T47D (cell line): ENCODE data around the gene DMAC2.

DNA sequence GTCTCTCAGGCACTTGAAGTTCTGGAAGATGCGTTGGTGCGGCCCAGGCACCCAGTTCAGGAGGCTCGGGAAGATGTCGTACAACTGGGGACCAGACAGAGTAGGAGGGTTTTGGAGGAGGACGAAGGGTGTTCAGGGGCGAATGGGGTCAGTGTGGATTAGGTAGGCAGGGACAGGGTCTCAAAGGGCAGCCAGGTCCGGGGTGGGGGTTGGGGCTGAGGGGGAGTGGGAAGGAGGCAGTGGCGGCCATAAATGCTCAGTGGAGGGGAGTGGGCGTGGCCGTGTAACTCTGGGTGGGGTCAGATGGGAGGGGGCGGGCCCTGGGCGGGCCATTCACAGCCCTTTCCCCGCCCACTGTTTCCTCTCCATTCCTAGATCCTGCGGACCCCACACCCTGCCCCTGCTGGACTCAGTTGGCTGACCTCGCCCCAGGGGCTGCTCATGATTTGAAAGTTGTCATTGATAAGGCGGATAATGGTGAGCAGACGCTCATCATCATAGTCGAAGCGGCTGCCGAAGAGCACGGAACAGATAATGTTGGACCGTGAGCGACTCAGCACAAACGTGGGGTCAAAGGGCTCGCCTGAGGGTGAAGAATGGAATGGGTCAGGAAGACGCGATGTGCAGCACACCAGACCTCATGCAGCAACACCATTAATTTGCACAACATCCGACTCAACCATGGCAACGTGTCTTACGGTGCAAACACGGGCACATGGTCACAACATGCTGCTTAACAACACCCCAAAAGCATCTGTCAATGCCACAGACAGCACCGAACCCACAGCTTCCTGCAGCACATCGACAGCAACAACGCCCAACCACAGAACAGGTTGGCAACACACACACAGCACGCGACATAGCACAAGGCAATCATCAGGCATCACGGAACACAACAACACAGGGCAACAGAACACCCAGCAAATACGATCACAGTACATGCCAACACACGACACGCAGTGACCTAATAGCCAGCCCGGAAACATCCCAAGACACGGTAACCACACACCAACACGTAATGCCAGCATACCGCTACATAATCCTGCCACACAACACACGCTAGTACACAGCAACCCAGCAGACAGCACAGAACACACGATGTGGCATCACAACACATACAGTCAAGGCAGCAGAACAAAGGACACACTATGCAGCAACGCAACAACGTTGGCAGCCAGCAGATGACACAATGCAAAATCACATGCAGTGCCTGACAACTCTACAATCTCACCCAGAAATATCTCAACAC, 23.6 kb downstream of the CYP2A6 start:
- RRBS, result no CpG with 5 or more reads among the region's 48 CpGs

GRCh38 chr19:40921091-40922051, 39.3 kb upstream of the CYP2A7 start:
- RRBS, result no CpG with 5 or more reads among the region's 10 CpGs

DNA sequence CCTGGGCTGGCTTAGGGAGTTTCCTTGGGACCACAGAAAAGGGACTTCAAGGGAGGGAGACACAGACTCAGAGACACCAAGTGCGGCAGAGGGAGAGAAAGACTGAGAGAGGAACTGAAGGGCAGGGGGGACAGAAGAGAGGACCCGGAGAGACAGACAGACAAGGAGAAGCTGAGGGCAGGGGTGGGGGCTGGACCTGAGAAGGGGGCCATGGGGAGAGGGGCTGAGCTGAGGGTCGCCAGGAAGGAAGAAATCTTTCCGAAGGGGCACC, 479 bp downstream of the AXL start:
- RRBS, result no CpG with 5 or more reads among the region's 4 CpGs

GRCh38 chr19:41271732-41272252, 7.6 kb downstream of the HNRNPUL1 start:
- RRBS, result no CpG with 5 or more reads among the region's 7 CpGs

DNA sequence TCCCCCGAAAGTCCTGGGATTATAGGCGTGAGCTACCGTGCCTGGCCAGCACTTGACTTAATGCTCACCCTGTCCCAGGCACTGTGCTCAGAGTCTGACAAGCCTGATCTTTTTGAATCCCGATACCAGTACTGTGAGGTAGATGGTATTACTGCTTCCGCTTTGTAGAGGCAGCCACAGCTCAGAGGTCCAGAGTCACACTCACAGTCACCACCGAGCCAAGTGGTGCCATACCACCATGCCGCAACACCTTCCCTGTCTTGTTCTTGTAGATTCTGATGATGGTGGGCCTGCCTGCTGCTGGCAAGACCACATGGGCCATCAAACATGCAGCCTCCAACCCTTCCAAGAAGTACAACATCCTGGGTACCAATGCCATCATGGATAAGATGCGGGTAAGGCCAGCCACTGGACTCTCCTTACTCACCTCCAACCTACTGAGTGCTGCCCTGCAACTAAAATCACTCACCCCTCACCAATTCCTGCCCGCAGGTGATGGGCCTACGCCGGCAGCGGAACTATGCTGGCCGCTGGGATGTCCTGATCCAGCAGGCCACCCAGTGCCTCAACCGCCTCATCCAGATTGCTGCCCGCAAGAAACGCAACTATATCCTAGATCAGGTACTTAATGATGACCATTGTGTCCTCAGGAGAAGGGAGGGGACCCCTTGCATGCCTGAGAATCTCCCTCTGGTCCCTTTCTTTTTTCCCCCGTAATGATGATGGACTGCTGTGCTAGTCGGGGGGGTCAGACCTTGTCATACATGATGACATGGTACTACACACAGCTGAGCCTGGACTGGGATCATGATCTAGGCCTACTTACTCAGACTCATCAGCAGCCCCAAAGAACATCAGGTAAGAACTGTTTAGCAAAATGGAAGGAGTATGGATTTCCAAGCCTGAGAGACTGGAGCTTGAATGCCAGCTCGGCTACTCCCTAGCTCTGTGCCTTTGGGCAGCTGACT, 15.6 kb upstream of the CCDC97 start:
- RRBS, result no CpG with 5 or more reads among the region's 19 CpGs

- RRBS, result no CpG with 5 or more reads among the region's 8 CpGs
Observed at GRCh38 chr19:41298881-41299614, 10.9 kb upstream of the CCDC97 start.

- RRBS, result no CpG with 5 or more reads among the region's 10 CpGs
Observed at GRCh38 chr19:41320277-41320521, 10.2 kb downstream of the CCDC97 start.

DNA sequence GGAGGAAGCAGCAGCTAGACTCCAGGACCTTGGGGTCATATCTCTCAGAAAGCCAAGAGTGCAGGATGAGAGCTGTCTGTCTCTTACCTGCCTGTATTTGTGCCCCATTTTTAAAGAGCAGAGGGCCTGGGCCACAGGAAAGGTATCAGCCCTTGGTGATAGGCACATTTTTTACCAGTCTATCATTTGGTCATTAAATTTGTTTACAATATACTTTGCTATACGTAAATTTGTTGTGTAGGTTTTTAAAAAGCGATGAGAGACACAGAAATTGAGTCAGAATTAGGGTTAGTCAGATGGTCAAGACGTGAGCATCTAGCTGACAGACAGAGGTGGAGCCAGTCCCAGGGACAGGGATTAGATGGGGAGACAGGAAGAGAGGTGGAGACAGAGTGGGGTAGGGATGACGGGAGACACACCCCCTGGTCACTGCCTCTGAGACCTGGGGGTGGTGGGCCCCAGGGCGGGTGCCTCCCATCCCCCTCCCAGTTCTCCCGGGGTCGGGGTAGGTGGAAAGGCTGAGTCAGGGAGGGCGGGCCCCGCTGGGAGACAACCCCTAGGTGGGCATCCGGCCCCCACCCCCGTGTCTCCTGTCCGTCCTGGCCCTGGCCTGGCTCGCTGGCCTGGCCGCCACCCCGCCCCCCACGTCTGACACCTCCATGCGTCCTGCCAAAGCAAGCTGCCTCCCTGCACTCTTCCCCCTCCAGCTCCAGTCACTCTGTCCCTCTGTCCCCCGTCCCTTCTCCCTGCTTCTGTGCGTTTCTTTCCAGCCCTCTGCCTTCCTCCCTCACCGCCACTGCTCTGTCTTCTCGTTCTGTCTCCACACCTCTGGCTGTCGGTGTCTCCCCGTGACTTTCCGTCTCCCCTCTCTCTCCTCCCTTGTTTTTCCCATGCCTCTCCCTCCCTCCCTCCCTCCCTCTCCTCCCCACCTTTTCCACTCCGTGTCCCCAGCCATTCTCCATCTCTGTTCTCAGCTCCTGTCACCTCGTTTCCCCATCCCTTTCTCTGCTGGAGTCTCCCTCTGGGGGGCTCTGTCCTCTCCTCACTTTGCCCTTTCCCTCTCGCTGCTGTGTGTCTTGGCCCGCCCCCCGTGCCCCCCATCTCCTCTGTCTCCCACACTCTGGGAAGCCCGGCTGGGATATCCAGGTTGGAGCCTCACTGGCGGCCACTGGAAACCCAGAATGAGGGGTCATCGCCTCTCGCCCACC, 15.1 kb downstream of the CCDC97 start:
- RRBS, result 12% methylated on average over 4 of the region's 33 CpGs

DNA sequence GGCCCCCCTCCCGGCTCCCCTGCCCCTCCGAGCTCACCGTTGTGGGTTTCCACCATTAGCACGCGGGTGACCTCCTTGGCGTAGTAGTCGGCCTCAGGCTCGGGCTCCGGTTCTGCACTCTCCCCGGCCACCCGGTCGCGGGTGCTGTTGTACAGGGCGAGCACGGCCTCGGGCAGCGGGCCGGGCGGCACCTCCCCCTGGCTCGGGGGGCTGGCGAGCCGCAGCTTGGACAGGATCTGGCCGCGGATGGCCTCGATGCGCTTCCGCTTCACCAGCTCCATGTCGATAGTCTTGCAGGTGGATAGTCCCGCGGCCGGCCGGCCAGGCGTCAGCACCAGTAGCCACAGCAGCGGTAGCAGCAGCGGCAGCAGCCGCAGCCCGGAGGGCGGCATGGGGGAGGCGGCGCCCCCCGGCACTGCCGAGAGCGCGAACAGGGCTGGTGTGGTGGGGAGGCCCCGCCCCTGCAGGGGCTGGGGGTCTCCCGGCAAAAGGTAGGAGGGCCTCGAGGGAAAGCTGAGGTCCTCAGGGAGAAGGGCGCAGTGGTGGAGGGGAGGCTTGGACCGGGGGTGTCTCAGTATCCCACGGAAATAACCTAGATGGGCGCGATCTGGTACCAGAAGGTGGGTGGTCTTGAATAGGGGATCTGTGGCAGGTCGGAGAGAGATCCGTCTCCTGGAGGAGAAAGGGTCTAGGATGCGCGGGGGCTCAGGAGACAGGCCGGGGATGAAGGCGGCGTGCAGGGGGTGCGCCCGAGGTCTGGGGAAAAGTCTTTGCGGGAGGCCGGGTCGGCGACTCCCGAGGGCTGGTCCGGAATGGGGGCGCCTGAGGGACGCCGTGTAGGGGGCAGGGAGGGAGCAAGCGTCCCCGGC, 835 bp downstream of the TGFB1 start:
- RRBS, result 3% methylated on average over 40 of the region's 72 CpGs

GRCh38 chr19:41357225-41357863, 3.6 kb upstream of the TGFB1 start:
- RRBS, result no CpG with 5 or more reads among the region's 8 CpGs

DNA sequence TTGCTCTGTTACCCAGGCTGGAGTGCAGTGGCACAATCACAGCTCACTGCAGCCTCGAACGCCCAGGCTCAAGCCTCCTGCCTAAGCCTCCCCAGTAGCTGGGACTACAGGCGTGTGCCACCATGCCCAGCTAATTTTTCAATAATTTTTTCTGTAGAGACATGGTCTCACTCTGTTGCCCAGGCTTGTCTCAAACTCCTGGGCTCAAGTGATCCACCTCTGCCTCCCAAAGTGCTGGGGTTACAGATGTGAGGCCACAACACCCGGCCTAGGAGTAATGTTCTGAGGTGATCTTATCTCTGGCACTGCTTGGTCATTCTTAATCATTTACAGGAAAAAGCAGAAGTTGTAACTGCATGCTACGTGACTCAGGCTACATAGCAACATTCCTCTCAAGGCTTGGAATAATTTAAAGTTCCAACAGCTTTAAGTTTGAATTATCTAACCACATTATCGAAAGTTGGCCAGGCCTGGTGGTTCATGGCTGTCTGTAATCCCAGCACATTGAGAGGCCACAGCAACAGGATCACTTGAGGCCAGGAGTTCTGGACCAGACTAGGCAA, 3.8 kb upstream of the B9D2 start:
- RRBS, result no CpG with 5 or more reads among the region's 6 CpGs

DNA sequence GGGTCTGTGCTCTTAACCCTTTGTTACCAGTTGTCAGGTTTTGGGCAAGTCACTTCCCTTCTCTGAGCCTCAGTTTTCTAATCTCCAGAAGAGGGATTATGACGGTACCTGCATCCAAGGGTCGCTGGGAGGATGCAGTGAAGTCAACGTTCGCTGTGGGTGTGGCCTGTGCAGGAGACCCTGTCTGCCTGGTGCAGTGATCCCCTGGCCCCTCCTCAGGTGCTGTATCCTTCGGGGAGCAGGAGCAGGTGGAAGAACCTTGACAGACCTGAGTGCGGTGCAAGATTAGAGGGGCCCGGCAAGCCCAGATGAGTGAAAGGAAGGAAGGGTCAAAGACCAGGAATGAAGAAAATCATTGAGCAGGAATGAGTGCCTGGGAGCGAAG, 12.8 kb downstream of the B3GNT8 start:
- RRBS, result no CpG with 5 or more reads among the region's 8 CpGs

DNA sequence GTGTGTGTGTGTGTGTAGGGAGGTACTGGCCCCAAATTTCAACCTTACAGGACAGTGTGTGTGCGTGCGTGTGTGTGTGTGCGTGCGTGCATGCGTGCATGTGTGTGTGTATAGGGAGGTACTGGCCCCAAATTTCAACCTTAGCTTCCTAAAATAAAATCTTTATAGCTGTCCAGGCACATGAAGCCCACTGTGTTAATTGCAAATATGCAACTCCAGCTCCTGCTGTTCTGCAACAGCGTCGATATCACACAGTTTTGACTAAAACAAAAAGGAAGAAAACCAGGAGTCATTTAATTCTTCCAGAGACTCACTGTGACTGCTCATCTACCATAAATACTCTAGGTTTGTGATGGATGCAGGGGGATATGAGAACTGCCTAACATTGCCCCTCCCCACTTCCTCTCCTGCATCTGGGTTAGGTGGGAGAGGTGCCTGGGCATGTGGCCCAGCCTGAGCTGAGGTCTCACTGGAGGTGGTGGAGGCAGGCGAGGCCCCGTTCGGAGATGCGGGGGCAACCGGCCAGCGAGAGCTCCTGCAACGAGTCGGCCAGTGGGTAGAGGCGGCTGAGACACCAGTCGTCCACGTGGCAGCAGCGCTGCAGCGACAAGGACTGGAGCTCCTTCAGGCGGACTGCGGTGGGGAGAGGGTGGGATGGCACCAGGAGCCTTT, 5.8 kb upstream of the B3GNT8 start:
- RRBS, result no CpG with 5 or more reads among the region's 22 CpGs

DNA sequence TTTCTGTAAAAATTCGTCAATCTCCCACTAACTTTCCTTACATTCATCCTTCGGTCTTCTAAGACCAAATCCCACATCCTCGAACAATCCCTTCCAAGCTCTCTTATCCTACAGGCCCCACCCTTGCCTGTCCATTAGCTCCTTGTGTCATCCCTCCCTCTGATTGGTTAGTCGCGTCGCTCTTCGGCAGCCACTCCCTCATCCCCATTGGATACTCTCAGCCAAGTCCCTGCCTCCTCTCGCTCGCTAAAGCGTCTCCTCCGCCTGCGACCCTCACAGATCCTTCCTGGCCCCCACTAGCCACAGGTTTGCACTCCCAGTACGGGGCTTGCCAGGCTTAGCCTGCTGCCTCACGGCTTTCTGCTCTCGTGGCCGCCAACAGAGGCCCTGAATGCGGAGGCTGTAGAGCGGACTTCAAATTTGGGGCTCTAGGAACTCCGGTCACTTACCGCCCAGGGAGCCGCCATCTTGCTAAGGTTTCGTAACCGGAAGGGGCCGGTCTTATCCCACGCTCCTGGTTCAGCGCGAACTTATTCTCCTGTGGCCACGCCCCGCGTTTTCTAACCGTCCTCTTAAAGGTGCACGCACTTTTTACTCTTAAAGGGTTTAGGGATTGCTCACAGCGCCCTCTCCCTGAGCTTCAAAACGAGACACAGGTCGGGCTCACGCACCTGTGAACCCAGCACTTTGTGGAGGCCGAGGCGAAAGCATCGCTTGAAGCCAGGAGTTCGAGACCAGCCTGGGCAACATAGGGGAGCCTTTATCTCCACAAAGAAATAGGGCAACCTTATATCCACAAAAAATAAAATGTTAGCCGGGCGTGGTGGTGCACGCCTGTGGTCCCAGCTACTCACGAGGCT, at the start of gene DMAC2:
TSS of gene DMAC2 (minus strand) at position 480 of the 860 bp plus-strand sequence.
- RRBS, result no CpG with 5 or more reads among the region's 44 CpGs

GRCh38 chr19:41521170-41521841, 54.7 kb upstream of the CEACAM21 start:
- RRBS, result no CpG with 5 or more reads among the region's 17 CpGs

DNA sequence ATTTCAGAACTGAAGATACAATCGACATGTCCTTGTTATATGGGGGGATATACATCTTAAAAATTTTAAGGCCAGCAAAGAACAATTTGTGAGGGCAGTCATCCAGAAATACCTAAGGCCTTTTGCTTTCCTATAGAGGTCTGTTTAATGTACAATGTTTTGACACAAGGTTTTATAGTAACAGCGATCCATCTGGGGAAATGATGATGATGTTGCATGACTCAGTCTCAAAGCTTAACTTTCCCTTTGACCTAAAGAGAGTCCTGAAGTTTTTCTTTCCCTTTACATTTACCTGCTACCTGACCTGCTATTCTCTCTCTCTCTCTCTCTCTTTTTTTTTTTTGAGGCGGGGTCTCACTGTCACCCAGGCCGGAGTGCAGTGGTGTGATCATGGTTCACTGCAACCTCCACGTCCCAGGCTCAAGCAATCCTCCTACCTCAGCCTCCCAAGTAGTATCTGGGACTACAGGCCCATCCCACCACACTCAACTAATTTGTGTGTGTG, 20.1 kb upstream of the CEACAM6 start:
- RRBS, result no CpG with 5 or more reads among the region's 5 CpGs

DNA sequence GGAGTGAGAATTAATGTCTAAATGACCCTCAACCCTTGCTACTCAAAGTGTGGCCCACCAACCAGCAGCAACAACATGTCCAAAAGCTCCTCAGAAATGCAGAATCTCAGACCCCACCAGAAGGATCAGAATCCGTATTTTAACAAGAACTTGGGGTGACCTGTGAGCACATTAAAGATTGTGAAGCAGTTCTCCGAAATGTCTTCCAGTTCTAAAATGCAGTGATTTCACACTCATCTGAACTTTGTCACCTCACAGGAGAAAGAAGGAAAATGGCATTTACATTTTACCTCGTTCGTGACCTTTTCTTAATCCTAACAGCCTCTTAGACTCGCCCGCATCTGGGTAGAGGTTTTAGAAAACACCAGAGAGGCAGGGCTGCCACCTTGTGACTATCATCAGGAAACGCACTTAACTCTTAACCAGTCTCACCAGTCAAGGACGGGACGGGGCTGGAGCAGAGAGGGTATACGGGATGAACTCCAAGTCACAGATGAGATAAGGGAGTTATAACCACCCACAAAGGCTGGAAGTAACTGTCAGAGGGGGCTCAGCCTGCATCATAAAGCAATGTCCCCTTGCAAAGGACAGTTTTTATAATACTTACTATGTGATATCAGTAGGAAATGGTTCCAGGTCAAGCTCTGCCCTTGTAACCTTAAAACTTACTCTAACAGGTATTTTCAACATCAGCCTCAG, 8.8 kb upstream of the CEACAM6 start:
- RRBS, result no CpG with 5 or more reads among the region's 10 CpGs

DNA sequence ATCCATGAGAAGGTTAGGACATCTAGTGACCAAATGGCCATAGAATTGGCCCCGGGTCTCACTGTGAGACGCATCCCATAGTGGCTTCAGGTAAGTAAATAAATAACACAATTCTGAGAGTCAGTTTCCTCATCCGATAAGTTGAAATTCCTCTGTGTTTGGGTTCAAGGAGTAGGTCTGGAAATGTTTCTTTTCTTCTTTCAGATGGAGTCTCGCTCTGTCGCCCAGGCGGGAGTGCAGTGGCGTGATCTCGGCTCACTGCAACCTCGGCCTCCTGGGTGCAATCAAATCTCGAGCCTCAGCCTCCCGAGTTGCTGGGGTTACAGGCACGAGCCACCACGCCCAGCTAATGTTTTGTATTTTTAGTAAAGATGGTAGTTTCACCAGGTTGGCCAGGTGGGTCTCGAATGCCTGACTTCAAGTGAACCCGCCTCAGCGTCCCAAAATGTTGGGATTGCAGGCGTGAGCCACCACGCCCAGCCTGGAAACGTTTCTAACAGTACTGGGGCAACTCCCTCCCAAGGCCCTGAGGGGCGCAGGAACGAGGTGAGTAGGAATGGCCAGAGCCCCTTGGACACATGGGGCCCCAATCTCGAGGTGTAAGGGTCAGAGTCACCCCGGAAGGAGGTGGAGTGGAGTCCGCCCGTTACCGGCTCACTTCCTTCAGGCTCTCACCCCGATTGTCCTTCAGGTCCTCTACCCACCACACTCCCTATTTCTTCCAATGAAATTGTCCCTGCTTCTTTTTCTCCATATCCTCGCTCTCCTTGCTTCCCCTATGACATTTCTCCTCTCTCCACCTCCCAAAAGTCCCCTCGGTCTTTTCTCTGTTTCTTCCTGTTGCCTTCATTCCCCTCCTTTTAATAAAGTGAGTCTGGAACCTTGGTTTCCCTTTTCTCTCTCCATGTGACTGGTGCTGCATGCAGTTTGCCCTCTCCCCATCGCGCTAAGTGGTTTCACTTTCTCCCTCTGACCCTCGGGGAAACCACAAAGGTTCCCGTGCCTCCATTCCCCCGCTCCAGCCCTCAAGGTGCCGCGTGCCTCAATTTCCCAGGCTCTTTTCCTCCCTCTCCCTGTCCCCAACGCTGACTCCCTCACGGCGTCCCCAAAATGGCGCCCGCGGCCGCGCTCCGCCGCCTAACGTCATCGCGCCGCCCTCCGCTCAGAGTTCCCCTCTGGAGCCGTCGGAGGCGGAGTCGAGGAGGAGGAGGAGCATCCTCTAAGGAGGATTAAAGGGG, 846 bp upstream of the ZNF574 start:
- RRBS, result 73% methylated on average over 1 of the region's 55 CpGs

DNA sequence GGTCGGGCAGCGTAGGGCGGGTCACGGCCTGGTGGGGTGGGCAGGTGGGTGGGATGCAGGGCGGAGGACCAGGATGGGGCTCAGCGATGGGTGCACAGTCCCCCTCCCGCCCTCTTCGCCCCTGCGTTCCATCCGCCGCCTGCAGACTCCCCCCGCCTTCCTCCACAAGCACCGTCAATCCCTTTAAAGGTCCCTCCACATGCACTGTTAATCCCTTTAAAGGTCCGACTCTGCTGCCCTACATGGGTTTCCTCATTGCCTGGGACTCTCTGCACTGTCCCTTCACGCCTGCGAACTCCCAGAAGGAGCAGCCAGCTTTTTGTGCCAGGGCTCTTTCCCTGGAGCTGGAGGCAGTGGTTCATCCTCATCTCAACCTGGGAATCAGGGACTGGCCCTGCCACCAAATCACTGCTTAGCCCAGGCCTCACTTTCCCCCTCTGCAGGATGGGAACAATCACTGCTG, 20.3 kb downstream of the ZNF574 start:
- RRBS, result no CpG with 5 or more reads among the region's 16 CpGs

GRCh38 chr19:42121137-42122182, 10.8 kb downstream of the POU2F2 start:
- RRBS, result no CpG with 5 or more reads among the region's 15 CpGs